Measurements from ENCODE around the genes ANKRD49 and FAM76B.

- RRBS = no CpG with 5 or more reads among the region's 3 CpGs
Observed at GRCh38 chr11:93817106-93817532, 33.0 kb downstream of the MED17 start.

GRCh38 chr11:93908723-93909077 lies 58.3 kb upstream of the VSTM5 start:
- RRBS = no CpG with 5 or more reads among the region's 2 CpGs

DNA sequence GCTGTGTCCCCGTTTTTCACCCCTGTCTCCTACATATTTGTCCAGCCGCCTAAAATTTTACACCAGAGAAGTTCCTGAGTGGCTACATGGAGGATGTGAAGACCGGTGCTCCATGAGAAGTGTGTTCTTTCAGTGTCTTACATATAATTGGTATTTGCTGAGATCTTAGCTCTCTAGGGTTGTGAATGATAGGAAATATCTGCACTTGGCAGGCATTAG lies 1.1 kb downstream of the PANX1 start:
- RRBS = no CpG with 5 or more reads among the region's 3 CpGs

- RRBS = 5% methylated on average over 4 of the region's 71 CpGs
Observed at GRCh38 chr11:94493339-94494554, at the start of gene ANKRD49. Gene ANKRD49, plus strand, starts transcription at chr11:94493984.

DNA sequence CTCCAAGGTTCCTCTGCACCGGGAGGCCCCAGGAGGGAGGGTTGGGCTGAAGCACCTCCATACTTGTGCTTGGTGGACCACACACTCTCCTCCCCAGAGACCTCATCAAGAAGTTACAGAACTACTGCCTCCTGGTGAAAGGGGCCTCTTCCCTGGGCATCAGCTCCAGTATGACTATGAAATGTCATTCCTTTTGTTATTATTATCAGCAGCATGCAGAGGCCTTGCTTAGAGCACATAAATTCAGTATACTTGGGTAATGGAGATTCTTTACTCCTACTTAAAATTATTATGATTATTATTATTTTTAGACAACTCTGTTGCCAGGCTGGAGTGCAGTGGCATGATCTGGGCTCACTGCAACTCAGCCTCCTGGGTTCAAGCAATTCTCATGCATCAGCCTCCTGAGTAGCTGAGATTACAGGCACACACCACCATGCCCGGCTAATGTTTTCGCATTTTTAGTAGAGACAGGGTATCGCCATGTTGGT lies 1.3 kb downstream of the C11orf97 start:
- RRBS = no CpG with 5 or more reads among the region's 4 CpGs

GRCh38 chr11:94629795-94630126 lies 62.6 kb downstream of the PIWIL4 start:
- RRBS = no CpG with 5 or more reads among the region's 1 CpG

DNA sequence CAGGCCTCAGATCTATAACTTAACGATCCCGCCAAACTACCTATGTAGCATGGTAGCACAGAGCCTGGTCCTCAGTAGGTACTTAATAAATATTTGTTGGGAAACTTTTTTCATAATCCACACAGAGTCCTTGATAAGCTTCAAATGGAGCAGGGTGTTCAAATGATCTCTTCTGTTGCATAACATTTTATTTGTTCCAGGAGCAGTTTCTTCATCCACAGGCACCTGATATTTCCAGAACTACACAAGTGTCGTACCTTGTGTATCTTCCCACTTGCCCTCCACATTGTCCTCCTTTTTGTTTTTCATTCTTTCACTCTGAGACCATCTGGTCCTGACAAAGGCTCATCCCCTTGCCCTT lies 5.3 kb upstream of the AMOTL1 start:
- RRBS = no CpG with 5 or more reads among the region's 3 CpGs

DNA sequence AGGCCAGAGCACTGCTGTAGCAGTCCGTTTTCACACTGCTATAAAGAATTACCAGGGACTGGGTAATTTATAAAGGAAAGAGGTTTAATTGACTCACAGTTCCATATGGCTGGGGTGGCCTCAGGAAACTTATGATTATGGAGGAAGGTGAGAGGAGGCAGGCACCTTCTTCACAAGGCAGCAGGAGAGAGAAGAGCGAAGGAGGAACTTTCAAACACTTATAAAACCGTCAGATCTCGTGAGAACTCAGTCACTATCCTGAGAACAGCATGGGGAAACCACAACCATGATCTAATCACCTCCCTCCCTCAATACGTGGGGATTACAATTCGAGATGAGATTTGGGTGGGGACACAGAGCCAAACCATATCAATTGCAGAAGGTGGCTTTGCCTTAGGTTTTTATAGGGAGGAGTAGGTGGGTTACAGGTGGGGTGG lies 48.0 kb downstream of the CWC15 start:
- RRBS = no CpG with 5 or more reads among the region's 6 CpGs

GRCh38 chr11:94933122-94933640 lies 40.2 kb downstream of the CWC15 start:
- RRBS = no CpG with 5 or more reads among the region's 3 CpGs

GRCh38 chr11:95088846-95089326 lies 760 bp upstream of the ENDOD1 start:
- RRBS = no CpG with 5 or more reads among the region's 5 CpGs

DNA sequence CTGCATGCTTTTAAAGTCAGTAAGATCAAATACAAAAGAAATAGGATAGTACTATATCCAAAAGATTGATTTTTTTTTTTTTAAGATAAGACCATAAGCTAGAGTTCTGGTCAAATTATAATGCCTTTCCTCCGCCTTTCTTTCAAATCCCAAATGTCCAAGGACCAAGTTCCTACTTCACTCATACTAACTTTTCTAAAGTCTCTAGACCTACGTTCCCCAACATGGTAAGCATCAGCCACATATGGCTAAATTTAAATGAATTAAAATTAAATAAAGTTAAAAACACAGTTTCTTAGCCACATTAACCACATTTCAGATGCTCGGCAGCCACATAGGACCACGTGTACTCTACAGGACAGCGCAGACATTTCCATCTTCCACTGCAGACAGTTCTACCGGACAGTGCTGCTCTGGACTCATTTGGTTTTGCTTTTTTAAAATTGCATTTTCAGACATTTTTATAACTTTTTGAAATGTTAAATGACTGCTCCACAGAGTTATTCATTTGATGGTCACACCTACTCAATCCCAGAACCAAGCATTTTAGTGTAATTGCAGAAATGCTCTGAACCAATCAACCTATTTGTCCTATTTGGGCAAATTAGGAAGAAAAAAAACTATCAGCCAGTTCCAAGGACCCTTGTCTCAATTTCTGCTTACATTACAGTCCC lies 34.5 kb downstream of the SESN3 start:
- RRBS = no CpG with 5 or more reads among the region's 6 CpGs

DNA sequence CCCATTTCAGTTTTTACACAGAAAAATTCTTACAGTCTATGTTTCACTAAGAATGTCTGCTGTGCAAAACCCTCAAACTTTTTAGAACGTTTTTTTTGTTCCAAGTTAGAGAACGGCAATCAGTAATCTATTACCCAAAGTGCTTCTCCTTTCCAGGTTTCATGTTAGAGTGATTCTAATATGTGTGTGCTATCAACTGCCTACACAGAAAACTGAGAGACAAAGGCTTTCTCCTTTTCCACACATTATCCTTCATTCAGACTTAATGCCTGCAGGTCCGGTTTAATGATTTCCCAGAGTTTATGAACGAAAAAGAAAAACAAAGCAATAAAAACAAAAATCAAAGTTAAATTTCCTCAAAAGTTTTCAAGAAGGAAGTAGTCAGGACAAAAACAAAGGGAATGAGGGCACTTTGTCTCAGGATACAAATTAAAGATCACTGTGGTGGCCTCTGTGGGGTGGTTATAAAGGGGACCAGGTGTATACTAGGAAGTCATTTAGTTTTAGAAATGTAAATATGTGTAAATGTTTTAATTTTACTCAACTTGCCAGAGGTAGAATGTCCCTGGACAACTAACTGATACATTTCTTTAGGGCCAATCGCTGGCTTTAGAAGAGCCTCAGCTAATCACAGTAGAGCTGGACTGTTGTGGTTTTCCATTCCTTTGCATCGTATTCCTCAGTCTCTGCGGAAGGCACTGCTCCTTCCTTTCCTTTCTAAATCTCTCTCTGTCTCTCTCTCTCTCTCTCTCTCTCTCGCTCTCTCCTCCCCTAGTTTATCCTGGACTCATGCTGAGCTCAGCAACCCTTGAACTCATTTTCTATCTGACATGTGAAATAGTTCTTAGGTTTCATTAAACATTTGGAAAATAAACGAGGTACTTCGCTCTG lies 11.5 kb upstream of the SESN3 start:
- RRBS = no CpG with 5 or more reads among the region's 10 CpGs

GRCh38 chr11:95248868-95249380 lies 17.9 kb upstream of the SESN3 start:
- RRBS = no CpG with 5 or more reads among the region's 3 CpGs

DNA sequence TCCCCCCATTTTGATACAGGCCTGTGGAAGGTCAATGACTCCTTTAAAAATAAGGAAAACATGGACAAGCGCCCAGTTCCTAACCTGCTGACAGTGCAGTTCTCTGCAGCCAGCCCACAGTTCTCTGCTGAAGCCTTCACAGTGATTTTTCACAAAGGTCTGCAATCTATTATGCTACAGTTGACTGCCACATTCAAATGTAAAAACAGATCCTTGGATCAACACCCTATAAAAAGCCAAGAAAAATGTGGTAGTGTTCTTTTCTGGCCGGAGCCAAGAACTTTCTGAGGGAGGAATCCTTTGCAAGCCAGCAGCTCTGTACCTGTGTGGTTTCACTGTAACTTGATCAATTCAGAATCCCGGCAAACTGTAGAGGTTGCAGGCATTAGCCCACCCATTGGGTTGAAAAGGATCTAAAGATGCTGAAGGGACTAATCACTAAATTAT lies 107.7 kb upstream of the SESN3 start:
- RRBS = 5% methylated on average over 2 of the region's 3 CpGs

- RRBS = no CpG with 5 or more reads among the region's 3 CpGs
Observed at GRCh38 chr11:95512546-95512932, 277.0 kb downstream of the FAM76B start.

DNA sequence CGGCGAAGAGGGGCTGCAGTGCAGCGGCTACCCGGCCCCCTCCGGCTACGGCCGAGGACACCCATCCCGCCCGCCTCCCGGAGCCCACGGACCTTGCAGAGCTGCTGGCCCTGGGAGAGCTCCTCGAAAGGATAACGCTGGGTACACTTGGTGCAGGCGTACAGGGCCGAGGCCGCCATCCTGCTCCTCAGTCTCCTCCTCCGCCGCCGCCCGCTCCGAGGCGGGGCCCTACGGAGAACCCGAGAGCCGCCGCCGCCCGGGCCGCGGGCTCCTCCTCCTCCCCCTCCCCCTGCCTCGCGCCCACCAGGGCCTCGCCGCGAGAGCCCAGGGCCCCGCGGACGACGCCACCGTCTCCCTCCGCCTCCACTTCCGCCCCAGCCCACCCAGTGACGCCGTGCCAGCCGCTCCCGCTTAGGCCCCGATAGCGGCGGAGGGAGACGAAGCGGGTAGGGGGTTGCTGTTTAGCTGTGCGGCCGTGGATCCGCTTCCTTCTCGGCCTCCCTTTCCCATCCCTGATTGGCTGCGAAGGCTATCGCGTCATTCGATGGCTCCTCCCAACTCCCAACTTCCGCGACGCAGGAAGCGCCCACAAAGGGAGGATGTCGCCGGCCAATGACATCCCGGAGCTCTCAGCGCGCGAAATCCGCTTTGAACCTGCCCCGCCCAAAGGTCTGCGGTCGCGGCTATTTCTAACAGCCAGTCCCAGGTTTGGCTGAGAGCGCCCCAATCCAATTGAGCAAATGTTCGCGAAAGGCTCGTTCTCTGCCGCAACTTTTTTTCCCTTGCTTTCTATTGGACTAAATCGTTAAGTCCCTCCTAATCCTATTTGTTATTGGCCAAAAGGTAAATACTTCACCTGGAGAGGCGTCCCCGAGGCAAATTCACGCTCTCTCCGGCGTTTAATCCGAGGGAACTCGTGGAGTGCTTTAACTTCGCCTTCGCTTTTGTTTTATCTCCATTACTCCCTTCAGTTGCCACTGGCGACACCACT lies at the start of gene FAM76B:
Gene FAM76B, minus strand, starts transcription at position 483 of the 991 bp plus-strand sequence.
- RRBS = no CpG with 5 or more reads among the region's 90 CpGs

- RRBS = no CpG with 5 or more reads among the region's 15 CpGs
Observed at GRCh38 chr11:95791413-95792051, 1.2 kb downstream of the CEP57 start.

- RRBS = no CpG with 5 or more reads among the region's 9 CpGs
Observed at GRCh38 chr11:96011850-96012790, 88.2 kb upstream of the MTMR2 start.

- RRBS = no CpG with 5 or more reads among the region's 3 CpGs
Observed at GRCh38 chr11:96311077-96311653, 31.8 kb downstream of the MAML2 start.

GRCh38 chr11:96339216-96340231 lies 3.5 kb downstream of the MAML2 start:
- RRBS = no CpG with 5 or more reads among the region's 16 CpGs